H4 (cell line): ENCODE measurements around the gene PDE4B.

DNA sequence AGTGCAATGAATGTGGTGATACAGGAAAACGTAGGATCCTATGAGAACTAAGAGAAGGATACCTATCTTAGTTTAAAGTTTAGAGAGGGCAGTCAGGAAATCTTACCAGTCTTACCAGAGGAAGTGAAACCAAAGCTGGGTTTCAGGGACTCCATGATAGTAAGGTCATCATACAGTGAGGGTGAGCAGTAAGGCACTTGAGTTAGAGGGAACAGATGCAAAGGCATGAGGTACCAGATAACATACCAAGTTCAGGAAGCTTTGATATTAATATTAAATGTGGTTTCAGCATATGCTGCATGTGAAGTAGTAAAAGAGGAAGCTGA, 16.8 kb downstream of the ATG4C start:
- RAMPAGE, long total RNA, result no peak

DNA sequence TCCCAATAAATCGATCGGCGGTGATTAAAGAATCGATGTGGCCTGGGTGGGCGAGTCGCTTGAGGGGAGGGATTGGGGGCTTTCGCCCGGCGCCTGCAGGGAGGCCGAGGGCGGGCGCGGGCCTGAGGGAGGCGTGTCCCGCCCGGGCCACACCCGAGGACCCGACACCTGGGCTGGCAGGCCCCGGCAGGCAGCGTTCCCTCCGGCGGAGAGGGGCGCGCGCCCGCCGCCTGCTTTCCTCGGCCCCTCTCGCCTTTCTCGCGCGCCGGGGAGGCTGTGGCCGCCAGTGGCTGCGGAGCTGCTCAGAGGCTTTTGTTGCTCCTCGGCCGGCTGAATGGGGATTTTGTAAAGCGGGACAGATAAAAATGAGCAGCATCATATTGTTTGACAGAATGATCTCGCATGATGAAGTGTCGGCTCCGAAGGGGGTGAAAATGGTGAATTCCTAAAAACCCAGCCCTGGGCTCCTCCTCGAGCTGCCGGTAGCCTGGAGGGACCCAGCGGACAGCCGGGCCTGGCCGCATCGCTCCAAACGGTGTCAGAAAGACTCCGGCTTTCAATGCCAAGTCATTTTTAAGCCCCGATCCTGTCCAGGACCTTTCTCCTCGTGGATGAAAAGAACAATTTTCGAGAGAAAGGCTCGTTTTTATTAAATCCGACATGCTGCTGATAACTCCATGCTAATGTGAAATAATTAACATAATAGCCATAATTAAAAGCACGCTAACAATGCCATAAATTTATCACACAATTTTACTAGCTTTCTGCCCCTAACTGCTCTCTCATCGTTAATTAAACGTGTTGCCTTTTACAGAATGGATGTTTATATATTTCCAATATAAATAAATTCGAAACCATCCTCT, 4.8 kb upstream of the FOXD3 start:
- RAMPAGE, long total RNA, result no peak

DNA sequence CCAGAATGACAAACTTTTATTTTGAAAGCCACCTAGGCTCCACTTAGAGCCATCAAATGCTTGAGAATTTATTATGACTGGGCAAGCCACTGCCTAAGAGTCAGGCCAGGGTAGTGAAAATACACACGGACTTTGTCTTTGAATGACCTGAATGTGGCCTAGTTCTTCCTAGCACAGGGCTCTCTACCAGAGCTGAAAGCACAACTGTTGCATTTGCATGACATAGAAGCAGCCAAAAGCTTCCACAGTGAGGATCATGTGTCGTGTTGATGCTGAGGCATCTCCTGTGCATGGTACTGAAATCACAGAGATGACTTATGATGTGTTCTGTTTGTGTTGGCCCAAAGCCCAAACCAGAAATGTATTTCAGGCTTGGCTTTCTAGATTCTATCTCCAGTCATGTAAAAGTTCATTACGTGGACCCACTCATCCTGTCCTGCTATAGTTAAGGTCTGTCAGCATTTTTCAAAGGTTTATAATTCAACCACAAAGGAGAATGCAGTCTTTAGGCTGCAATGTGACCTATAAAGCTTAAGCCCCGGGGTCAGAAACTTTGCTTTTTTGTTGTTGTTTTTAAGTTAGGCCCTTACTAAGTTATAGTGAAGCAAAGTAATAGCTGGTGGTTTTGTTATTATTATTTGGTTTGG, 163.9 kb upstream of the UBE2U start:
- RAMPAGE, long total RNA, result no peak

- RAMPAGE, long total RNA, result no peak
These were observed 1.4 kb downstream of the CACHD1 start for GRCh38 chr1:64471026-64472089.

- RAMPAGE, long total RNA, result no peak
These were observed 6.4 kb downstream of the CACHD1 start for GRCh38 chr1:64476017-64477067.

- RAMPAGE, long total RNA, result no peak
These were observed 71.9 kb upstream of the RAVER2 start for GRCh38 chr1:64672914-64673499.

DNA sequence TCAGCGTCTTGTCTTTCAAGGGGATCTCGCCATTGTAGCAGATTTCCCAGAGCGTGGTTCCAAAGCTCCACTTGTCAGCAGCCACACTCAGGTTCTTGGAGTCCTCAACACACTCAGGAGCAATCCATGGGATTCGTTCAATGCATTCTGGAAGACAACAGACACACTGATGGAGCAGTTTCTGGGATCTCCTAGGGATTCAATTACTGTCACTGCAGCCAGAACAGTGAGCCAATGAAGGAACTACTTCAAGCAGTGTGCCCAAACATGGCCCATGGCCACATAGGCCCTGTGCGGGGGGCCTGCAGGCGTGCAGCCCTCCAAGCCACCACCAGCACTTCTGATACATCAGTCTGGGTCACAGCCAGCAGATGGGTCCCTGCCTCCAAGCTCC, 99.2 kb downstream of the RAVER2 start:
- RAMPAGE, long total RNA, result no peak

DNA sequence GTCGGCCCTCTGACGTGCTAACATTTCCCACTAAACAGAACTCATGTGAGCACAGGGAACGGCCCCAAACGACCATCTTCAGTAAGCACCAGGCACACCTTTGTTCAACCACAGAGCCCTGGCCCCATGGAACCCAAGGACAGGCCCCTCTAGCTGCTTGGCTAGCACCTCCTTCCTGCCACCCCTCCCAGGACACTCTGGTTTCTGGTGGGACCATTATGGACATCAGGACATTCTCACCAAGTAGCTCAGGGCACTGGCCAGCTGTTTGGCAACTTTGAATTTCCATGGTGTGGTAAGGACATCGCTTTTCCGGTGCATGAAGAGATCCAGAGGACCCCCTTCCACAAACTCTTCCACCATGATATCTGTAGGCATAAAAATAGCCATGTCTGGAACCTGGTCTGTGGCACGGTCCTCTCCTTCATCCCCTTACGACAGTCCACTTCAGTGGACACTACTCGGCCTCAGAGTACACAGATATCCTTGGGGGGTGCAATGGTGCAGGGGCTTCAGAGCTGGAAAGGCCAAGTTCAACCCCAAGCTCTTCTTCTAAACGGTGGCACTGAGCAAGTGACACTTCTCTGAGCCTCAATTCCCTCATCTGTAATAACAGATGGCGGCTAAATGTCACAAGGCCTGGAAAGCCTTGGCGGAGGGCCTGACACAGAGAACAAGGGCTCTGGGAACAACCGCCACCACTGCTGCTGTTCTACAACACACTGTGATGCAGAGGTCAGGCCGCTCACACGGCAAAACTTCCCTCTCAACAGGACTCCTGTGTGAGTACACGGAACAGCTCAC, 100.6 kb downstream of the RAVER2 start:
- RAMPAGE, long total RNA, result no peak

GRCh38 chr1:64872031-64873028, 94.0 kb downstream of the JAK1 start:
- RAMPAGE, long total RNA, result no peak

GRCh38 chr1:64897929-64898525, 68.3 kb downstream of the JAK1 start:
- RAMPAGE, long total RNA, result no peak

DNA sequence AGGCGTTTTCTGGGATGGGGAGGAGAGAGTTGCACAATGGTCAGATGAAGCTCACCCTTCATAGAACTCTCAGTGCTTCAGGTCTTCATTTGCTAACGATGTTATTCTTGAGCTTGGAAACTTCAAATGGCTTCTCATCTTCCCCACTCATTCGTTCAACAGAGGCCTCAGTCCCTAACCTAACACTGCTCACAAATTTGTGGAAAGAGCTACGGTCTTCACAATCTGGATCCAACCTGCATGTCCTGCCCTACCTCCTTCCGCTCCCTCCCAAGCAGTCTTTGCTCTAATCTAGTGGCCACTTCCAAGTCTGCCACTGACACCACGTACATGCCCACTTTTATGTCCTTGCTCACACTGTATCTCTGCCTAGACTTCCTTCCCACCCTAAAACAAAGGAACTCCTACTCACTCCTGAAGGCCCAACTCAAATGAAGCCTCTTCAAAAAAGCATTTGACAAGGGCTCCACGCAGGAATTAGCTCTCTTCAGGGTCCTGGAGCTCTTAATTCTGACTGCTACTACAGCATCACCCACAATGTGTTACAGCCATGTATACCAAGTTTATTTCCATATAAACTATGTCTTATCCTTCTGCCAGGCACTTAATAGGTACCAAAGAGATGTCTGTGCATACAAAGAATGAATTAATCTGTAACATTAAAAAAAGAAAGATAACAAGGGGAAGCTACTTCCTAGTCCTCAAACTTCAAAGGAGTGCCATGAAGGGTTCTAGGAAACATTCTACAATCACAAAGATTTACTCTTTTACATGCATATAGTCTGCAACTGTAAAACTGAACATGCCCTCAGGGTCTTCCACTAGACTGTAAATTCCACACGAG, 4.8 kb downstream of the JAK1 start:
- RAMPAGE, long total RNA, result no peak

DNA sequence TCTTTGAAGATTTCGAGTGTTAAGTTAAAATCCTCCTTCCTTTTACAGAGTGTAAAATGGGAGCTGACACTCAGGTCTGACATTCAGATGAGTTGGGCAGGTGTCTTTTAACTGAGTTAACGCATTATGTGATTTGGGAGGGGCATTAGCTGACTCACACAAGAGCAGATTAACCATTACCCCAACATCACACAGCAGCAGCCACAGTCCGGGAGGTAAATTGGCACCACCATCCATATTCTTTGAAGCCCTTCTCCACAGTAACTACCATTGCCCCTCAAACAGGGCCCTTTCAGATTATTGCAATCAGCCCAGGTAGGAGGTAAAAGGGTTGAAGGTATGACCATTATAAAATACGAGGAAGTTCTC, 15.8 kb upstream of the JAK1 start:
- RAMPAGE, long total RNA, result no peak

DNA sequence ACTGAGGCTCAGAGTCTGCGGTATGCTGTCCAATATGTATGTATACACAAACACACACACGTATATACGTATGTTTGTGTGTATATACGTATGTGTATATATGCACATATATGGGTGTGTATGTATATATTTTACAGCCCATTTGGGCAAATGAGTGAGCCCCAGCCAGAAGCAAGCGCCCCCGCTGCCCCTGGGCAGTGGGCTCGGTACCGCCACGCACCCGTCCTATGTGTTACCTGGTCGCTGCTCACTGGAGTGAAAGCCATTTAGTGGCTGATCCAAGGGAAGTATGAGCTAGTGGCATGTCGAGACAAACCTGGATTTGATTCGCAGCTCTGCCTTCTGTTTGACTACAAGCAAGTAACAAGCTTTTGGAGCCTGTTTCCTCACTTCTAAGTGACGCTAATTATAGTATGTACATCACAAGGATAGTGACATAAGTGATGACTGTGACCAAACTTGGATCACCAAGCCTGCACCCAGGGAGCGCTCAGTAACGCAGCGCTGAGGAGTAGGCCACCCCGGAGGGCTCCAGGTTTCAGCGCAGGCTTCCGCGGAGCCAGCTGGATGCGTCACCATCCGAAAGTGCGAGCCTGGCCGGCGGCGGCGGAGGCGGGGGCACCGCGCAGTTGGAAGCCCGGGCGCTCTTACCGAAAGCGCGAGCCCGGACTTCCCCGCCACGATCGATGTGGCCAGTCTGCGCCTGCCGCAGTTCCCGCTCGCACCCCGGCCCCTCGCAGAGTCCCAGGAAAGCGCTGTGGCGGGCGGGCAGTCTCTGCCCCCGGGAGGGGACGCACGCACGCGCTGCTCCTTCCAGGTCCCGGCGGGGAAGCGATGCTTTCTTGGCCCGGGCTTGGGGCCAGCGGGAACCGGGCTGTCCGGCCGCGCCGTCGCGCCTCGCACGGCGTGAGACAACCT, 36.0 kb upstream of the JAK1 start:
- RAMPAGE, long total RNA, result no peak

GRCh38 chr1:65065571-65065964, 82.4 kb upstream of the AK4 start:
- RAMPAGE, long total RNA, result no peak

DNA sequence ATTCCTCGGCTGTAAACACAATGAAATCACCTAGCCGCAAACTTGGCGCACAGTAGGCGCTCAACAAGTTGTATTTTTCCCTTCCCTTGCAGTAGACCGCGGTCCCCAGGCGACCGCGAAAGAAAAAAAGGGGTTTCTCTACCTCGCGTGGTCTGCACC, 862 bp upstream of the AK4 start:
- RAMPAGE, long total RNA, result no peak

GRCh38 chr1:65264373-65265077, 44.8 kb upstream of the DNAJC6 start:
- RAMPAGE, long total RNA, result start-site peak on the plus strand at chr1:65264732-65264777, 10 reads

- RAMPAGE, long total RNA, result no peak
These were observed 9.4 kb downstream of the LEPR start for GRCh38 chr1:65429790-65430393.

DNA sequence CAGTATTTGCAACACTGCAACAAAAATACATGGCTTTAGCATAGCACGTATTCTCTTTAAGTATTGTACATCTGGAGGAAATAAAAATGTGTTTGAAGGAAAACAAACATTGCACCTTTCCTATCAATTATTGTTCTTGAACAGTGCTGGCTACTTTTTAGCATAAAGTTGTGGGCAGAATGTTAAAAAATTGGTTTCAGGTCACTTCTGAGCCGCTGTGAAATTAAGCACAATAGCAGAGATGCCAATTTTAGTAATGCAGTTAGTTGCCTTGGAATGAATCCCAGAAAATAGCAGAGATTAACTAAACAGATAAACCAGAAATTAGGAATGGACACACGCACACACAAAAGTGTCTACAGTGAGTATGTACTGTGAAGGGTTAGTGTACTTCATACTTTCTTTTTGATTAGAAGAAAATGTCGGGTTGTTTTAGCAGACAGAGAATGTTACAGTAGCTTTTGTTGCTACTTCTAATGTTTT, 106.6 kb downstream of the LEPR start:
- RAMPAGE, long total RNA, result no peak

DNA sequence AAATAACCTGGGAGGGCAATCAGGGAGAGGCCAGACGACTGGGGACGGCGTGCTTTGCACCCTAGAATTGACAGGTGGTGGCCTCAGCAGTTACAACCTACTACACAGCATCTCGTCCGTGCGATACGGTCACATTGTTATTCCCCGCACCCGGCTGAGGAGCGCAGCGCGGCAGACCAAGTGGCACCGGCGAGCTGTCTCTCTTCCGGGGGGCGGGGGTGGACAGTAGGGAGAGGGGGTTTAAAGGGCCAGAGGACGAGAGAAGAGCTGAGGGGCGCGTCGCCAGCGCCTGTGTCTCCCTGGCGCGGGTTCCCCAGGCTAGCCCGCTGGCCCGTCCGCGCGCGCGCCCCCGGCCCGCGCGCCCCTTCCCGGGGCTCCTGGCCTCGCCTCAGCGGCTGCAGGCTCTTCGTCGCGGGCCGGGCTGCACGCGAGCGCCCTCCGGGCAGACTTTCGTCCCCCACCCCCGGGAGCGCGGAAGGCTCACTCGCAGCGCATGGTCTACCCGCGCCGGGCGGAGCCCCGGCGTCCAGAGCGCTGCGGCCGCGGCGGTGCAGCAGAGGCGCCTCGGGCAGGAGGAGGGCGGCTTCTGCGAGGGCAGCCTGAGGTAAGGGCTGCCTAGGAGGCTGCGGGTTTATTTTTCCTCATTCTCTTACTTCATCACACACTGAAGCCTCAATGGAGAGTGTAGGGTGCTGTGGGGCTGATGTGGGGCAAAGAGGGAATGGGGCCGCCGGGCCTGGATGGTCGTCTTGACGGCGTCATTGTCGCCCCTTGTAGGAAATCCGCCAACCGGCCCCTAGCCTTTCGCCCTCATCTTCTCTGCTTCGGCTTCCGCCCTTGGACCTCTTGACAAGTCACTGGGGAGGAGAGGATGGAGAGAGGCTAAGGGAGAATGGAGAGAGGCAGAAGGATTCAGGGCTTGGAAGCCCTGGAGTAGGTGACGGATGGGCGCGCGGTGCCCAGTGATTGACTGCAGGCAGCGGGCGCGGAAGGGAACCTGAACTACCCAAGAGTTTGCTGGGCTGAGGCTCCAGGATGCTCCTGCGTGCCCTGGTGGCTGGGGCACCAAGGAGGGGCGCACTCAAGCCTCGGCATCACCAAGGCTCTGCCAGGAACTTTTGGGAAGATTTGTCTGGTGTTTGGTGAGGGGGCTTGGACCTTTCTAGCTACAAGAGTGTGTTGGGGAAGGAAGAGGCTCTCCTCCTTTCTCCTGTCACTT, at the start of gene PDE4B:
TSS of gene PDE4B (plus strand) at position 251 of the 1,219 bp plus-strand sequence.
- RAMPAGE, long total RNA, result no peak

- RAMPAGE, long total RNA, result no peak
These were observed 351.1 kb upstream of the SGIP1 start for GRCh38 chr1:66182870-66183263.